ENCODE results near the genes SGCE, DYNC1I1 and TECPR1.

- RRBS = no CpG with 5 or more reads among the region's 3 CpGs
Observed at GRCh38 chr7:93923966-93924446, 2.5 kb downstream of the GNG11 start.

DNA sequence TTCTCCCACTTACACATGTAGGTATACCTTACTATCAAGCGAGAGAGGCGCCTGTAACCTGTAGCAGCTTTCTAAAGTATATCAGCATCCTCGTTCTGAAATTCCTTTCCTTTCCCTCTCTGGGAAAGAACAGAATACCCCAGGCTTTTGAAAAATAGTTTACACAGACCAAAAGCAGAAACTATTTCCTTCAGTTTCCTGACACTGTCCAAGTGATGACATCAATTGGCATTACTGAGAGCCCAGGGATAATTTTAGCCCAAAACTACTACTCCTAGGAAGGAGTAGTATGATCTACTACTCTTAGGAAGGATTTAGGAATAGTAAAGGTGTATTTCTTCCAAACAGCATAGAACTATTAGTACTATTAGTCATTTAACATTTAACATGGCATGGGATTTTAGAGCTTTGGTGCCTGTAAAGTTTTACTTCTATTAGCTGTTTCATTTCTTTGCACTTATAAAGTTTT, 6.1 kb downstream of the GNG11 start:
- RRBS = no CpG with 5 or more reads among the region's 3 CpGs

- RRBS = no CpG with 5 or more reads among the region's 4 CpGs
Observed at GRCh38 chr7:94295673-94296320, 98.9 kb upstream of the COL1A2 start.

DNA sequence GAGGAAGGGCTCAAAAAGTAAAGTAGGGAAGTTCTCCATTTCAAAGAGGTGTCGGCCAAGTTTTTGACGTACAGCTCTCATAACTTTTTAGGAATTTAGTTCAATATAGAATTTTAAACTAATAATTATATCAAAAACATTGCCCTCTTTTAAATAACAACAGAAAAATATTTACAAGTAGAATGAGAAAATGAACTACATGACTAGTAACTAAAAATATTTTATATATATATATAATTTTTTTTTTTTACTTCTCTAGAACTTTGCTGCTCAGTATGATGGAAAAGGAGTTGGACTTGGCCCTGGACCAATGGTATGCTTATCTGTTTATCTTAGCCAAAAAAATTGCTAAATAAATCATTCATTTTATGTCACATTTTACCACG, 6.6 kb downstream of the COL1A2 start:
- RRBS = no CpG with 5 or more reads among the region's 3 CpGs

DNA sequence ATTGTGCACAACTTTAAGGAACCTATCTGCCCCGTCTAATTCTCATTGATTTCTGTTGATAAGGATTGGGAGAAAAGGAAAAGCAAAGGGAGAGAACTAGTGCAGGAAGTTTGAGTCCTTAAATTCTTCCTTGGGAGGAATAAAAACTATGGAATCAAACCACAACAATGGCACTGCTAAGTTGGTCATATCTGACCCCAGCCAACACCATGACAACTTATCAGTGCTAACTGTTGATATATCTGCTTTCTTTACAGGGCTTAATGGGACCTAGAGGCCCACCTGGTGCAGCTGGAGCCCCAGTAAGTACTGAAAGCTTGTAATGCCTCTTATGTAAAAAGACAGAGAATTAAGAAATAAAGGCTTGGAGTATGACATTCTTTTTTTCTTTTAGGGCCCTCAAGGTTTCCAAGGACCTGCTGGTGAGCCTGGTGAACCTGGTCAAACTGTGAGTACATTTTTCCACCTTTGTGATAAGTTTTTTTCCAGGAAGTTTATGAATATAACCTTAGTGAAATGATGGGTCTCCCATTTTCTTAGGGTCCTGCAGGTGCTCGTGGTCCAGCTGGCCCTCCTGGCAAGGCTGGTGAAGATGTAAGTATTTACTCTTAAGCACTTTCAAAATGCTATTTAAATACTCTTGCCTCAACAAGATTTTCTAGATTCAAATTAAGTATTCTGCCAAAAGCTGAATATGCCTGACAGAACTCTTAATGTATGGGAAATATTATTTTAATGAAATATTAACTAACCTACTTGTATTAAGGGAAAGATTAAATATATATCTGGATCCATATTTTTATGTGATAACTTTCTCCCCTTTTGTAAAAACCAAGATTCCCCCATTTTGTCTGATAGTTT, 9.8 kb downstream of the COL1A2 start:
- RRBS = no CpG with 5 or more reads among the region's 2 CpGs

DNA sequence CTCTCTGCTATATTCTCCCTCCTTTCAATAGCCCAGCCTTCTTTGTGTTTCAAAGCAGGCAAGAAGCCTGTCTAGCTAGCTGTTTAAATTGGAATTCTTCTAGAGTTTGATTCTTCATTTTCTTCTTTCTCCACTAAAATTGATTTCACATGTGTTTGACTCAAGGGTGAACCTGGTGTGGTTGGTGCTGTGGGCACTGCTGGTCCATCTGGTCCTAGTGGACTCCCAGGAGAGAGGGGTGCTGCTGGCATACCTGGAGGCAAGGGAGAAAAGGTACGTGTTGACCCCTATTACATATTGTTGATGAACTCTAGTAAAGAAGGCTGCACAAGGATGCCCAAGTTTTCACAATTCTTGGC, 22.8 kb downstream of the COL1A2 start:
- RRBS = no CpG with 5 or more reads among the region's 1 CpG

- RRBS = 33% methylated on average over 16 of the region's 74 CpGs
Observed at GRCh38 chr7:94655436-94656505, at the start of gene SGCE. Gene SGCE (minus strand): TSS chr7:94656133.

GRCh38 chr7:94906954-94907381, 426 bp upstream of the PPP1R9A start:
- RRBS = no CpG with 5 or more reads among the region's 5 CpGs

DNA sequence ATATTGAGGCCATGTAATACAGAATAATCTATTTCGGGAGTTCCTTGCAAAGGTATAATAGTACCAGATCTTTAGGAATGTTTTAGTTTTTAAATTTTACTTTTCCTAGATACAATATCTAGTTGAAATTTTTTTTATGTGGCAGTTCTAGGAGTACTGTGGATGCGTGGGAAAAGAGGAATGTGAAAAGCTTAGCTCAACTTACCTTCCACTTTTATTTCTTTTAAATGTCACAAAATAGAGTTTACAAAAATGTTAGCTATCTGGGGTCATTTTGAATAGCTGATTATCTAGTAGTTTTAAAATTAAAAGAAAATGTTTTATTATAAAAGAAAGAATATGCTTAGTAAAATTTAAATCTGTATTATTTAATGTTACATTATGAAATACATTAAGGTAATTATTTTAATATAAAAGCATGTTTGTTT, 164.0 kb downstream of the PPP1R9A start:
- RRBS = no CpG with 5 or more reads among the region's 2 CpGs

DNA sequence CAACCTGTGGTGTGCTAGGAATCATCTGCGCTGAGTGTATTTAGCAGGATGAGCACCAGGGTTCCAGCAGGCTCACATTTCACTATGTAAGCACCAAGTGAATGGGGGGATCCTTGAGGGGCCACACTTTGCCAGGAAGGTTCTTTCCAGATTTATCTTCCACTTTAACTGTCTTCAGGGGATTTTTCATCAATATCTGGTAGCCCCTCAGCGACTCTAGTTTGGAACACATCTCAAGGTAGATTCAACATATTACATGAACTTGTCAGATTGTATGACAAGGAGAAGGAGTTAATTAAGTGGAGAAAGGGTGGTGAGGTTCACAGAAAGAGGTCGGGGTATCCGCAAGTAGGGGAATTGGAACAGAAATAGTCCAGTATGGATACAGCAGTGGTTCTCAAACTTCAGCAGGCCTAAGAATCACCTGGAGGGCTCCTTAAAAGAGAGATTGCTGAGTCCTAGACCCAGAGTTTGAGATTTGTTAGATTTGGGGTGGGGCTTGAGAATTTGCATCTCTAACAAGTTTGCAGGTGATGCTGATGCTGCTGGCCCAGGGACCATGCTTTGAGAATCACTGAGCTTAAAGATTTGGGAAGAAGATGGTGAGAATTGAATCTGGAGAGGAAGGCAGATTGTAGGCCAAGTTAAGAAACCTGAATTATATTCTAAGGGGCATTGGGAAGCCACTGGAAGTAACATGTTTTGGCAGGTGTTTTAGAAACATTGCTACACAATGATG, 3.8 kb upstream of the PON3 start:
- RRBS = no CpG with 5 or more reads among the region's 4 CpGs

- RRBS = no CpG with 5 or more reads among the region's 4 CpGs
Observed at GRCh38 chr7:95470435-95471001, 15.2 kb upstream of the ASB4 start.

- RRBS = 2% methylated on average over 38 of the region's 62 CpGs
Observed at GRCh38 chr7:95772278-95772925, at the start of gene DYNC1I1. Gene DYNC1I1 (plus strand): TSS chr7:95772554.

DNA sequence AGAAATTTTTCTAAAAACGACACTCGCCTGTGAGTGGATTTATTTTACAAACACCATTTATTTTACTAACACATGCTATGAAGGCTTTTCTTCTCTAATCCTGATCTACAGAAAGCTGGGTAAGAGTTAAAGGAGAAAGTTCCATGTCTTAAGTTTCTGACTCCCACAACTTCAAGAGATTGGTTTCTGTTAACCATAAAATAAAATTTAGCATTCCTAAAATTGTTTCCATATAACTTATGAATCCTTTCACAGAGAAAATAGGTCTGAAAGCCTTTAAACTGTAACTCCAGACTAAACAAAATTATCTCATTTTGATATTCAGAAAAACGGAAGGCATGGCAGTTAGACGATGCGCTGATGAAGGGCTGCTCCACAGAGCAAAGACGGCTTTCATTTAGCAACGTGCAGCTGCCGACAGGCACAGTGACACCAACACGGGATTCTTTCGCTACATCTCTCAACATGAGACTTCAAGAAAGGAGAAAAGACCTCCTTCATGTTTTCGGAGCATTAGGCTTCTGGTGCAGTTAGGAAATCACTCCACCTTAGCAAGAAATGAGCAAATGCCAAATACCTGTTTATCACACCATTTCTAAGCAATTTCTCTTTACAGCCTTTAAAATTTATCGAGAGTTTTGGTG, 133.2 kb downstream of the SLC25A13 start:
- RRBS = no CpG with 5 or more reads among the region's 12 CpGs

DNA sequence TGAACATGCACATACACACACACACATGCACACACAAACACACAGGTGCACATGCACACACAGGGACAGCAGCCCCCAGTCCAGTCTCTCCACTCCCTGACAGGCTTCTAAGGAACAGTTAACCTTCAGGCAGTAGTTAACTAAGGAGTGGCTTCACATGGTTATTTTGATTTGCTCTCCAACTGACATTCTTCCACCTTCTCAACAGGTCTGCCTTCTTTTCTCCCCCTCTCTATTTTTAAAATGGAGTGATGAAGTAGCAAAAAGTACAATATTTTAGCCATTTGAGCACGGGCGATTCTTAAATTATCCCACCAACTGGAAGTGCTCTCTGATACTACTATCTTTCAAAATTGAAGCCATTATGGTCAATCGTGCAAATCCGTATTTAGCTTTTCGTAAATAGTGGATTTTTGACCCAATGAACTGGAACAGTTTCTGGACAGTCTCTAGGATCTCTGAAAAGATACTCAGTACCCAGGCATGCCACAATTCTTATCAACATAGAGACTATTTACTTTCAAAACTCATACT, 101.1 kb downstream of the SLC25A13 start:
- RRBS = no CpG with 5 or more reads among the region's 5 CpGs

DNA sequence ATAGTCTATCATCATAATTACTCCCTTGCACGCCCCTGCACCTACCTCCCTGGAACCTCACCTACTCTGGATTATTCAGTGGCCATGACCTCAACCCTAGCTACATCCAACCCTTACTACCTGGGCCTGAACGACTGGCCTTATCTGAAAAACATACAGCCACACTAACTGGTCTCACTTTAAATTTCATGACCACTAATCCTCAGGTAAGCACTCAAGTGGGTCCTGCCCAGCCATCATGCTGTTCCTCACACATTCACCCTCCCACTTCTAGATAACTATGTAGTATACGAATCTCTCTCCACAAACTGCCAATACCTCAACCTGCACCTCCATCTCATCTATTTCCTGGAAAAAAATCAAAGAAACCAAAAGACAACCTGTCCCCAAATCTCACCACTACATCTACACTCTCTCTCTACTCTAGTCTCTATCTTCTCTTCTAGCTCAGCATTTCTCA, 57.8 kb downstream of the SLC25A13 start:
- RRBS = no CpG with 5 or more reads among the region's 3 CpGs

DNA sequence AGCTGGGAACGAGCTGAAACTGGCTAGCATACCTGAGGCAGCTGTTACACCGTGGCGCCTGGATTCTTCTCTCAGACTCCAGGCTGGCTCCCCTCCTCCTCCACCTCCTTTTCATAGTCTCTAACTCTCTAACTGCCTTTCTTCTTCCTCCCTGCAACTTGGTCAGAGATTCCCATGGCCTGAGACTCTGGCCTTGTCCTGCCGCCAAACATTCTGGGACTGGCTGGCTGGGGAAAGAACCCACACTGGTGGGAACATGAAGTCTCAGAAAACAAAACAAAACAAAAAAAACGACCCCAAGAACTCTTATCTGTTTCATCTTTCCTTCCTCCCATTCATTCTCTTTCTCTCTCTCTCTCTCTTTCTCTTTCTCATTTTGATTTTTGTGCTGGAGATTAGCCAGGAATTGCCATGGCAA, 76.7 kb upstream of the SEM1 start:
- RRBS = no CpG with 5 or more reads among the region's 5 CpGs

DNA sequence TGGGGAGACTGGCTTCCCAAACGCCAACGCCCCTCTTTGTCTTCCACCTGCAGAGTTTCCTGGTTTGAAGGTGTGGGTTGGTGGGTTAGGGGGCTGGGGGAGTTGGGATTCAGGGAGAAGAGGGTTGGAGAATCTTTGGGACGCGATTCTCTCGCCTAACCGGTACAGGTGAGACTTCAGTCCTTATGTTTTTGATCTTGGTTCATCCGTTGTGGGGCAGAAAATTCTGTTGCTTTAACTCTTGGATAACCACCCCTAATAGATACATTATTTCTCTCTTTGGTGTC, 352 bp downstream of the TAC1 start:
- RRBS = no CpG with 5 or more reads among the region's 7 CpGs

GRCh38 chr7:97772415-97772814, 40.5 kb downstream of the TAC1 start:
- RRBS = no CpG with 5 or more reads among the region's 2 CpGs

- RRBS = no CpG with 5 or more reads among the region's 23 CpGs
Observed at GRCh38 chr7:98215361-98216044, 4.3 kb downstream of the BHLHA15 start.

DNA sequence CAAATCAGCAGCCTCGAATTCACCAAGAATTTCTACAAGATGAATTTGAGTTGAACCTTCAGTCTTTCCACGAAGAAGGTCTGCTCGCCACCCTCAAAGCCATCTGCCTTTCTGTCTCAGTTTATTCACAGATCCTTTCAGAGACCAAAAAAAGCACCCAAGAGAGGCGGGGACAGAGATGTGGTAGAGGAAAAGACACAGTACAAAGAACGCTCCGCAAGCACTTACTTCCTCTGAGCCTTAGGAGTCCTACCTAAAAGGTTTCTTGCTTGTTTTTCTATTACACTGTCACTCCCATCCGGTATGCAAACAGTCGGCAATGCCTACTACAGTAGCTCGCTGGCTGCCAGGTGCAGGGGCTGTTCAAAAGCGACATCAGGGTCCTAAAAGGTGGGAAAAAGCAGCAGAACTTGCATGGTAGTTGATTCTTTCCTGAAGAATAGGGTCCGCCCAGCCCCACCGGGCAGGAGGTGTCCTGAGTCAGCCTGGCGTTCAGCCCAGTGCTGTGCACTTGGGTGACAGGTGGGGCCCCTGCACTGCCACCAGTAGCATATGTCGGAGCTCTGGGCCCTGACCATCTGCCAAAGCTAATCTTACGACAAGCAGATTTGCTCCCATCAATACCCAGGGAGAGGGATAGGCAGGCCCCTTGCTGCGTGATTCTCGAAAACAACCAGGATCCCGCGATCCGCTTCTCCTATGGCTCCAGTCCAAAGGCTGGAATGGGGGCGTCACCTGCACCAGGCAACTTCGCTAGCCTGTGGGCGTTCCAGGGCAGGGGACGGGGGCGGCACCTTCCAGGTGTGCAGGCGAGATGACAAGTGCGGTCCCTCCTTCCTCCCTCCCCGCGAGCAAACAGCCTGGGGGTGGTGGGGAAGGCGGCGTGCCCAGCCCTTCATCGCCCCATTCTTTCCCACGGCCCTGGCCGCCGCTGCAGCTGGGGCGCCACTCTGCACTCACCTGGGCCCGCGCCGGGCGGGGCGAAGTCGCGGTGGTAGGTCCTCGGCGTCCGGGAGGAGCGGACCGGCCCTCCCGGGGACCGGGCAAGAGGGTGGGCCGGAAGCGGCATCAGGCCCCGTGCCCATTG, at the start of gene TECPR1:
TSS of gene TECPR1 (minus strand) at position 1,067 of the 1,087 bp plus-strand sequence.
- RRBS = 1% methylated on average over 11 of the region's 53 CpGs

All from Ishikawa (cell line).